Measurements from ENCODE around the genes PRDM12, ABL1 and QRFP.

DNA sequence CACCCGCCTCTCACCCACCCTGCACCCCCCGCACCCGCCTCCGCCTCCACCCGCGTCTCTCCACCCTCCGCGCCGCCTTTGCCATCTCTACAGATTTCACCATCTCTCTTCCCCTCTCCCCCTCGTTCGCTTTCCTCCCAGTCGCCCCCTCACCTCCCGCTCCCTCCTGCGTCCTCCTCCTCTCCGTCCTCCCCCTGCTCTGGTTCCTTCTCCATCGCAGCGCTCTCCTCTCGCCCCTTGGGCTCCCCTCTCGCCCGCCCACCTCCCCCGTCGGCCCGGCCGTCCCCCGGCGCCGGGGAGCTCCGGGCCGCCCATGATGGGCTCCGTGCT lies at the start of gene PRDM12:
TSS of gene PRDM12 (plus strand) at position 254 of the 330 bp plus-strand sequence.
- RRBS = no CpG with 5 or more reads among the region's 30 CpGs

- RRBS = 1% methylated on average over 43 of the region's 112 CpGs
Observed at GRCh38 chr9:130834332-130835667, at the start of gene ABL1. TSS of gene ABL1 (plus strand) at chr9:130835254.

- RRBS = no CpG with 5 or more reads among the region's 3 CpGs
Observed at GRCh38 chr9:130843783-130844335, 8.8 kb downstream of the ABL1 start.

DNA sequence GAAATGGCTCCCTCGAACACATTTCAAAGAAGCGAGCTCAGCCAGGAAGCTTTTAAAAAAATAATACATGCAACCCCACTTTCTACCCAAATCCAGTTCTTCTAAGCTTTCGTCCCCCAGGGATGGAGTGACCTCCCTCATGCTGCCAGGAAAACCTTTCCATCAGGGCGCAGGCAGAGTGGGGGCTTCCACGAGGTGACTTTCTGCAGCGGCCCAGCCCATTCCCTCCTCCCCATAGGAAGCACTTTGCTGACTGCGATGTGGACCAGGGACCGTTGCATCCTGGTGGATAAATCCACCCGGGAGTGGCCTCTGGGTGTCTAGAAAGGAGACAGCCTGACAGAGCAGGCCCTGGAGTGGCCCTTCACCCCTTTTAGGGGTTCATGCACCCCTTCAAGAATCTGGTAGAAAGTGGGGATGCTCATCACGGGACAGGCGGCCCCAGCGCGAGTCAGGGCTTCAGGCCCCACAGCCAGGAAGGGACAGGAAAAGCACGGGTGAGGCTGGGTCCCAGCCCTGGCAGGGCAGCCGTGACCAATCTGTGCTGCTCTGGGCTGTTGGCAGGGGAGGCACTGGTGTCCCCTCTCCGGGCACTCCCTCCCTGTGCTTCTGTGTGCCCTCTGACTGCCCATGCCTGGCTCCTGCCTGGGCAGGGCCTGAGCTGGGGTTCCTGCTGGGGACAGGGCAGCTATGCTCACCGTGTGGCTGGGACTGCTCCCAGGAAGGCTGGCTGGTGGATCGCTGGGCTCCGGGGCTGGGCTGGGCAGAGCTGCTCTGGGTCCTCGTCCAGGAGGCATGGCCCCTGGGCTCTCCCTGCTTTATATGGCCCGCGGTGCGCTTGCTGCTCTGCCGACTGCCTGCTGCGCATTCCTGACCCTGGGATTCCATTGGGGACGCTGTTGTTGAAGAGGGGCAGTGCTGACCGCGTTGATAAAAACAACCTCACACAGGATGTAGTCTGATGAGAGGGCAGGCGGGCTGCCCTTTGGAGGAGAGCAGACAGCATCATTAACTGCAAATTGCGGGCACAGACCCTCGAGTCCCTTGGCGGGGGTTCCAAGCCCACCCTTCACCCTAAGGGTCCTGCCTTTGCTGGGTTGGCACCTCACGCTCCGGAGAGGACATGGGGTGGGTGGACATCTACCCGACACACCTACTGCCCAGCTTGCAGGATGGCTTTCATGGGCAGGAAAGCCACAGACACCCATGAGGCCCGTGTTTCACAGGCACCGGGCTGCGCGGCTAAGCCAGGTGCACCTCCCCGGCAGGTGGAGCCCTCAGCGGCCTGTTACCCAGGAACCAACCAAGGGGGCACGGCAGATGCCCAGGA lies 1.1 kb downstream of the QRFP start:
- RRBS = 74% methylated on average over 4 of the region's 42 CpGs

DNA sequence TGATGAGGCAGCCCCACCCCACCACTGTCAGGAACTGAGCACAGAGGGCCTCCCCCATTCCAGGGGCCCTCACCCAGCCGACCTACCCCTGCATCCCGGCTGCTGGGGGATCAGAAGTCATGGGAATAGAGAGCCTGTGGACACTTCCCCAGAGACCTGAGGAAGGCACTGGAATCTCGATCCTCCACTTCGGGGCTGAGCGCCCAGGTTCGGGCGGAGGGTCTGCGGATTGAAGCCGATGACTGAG lies 198 bp downstream of the QRFP start:
- RRBS = 42% methylated on average over 2 of the region's 9 CpGs

DNA sequence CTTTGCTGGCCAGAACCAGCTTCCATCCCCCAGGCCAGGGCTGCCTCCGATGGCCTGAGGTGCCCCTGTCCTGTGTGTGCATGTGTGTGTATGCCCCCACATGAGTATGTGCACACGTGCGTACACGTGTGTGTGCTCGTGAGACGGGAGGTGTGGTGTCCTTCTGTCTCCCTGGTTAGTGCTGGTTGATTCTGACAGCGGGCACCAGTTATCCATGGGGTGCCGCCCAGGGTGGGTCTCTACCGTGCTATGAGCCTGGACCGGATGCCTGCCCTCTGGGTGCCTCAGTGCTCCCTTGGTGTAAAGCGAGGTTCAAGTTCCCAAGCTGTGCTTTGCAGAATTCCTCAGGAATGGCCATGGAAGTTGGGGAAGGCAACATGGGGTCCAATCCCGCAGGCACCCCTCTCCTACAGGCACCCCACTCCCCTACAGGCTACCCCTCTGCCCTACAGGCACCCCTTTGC lies at the start of gene QRFP:
TSS of gene QRFP (minus strand) at position 75 of the 464 bp plus-strand sequence.
- RRBS = no CpG with 5 or more reads among the region's 12 CpGs

DNA sequence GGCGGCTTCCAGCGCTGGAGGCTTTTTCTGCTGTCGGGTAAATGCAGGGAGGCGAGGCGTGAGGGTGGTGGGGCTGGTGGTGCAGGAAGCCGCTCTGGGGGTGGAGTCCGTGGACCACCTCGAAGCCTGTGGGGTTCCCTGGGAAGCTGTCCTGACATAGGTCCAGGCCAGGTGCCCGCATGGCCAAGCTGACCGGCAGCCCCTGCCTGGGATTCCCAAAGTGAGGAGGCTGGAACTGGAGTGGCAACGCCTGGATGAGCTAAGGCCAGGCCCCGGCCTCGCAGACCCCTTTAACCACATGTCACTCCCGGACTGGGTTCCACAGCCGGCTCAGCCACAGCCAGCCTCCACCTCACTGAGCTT lies 1.3 kb upstream of the QRFP start:
- RRBS = 16% methylated on average over 3 of the region's 15 CpGs

DNA sequence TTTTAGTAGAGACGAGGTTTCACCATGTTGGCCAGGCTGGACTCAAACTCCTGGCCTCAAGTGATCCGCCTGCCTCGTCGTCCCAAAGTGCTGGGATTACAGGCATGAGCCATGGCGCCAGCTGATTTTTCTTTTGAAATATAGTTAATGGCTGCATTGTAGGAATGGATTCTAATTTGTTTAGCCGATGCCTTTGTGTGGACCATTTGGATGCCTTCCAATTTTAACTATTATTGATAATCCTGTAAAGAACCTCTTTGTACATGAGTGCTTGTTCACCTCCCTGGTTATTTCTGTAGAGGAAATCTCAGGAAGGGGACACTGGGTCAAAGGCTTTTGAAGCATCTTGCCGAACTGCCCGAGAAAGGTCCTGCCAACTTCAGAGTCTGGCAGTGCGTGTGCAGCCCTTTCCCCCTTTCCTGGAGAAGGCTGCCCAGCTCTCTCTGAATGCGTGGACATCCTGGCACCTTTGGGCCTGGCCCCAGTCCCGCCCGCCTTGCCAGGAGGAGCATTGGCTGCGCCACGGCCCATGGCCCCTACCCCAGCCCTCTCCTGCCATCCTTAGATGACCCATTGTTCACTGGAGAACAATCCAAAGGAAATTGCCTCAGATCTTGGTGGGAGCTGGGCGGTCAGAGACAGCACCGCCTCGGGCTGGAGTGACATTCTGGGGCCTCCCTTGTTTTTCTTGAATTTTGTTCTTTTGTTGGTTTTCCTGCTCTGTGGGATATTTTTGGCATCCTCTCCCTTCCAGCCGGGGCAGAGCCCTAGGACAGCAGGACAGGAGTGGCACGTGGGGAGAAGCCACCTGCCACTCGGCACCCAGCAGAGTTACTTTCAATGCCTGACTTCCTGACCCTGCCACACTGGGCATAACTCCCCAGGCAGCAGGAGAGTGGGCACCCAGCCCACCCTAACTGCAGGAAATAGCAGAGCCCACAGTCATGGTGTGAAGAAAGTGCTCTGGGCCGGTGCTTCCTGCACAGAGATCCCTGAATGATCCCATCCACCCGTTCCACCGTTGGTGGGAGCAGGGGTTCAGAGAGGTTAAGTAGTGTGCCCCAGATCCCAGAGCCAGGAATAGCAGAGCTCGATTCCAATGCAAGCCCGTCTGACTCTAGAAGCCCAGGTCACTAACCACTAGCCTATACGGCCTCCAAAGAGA lies 8.6 kb upstream of the NUP214 start:
- RRBS = no CpG with 5 or more reads among the region's 26 CpGs

DNA sequence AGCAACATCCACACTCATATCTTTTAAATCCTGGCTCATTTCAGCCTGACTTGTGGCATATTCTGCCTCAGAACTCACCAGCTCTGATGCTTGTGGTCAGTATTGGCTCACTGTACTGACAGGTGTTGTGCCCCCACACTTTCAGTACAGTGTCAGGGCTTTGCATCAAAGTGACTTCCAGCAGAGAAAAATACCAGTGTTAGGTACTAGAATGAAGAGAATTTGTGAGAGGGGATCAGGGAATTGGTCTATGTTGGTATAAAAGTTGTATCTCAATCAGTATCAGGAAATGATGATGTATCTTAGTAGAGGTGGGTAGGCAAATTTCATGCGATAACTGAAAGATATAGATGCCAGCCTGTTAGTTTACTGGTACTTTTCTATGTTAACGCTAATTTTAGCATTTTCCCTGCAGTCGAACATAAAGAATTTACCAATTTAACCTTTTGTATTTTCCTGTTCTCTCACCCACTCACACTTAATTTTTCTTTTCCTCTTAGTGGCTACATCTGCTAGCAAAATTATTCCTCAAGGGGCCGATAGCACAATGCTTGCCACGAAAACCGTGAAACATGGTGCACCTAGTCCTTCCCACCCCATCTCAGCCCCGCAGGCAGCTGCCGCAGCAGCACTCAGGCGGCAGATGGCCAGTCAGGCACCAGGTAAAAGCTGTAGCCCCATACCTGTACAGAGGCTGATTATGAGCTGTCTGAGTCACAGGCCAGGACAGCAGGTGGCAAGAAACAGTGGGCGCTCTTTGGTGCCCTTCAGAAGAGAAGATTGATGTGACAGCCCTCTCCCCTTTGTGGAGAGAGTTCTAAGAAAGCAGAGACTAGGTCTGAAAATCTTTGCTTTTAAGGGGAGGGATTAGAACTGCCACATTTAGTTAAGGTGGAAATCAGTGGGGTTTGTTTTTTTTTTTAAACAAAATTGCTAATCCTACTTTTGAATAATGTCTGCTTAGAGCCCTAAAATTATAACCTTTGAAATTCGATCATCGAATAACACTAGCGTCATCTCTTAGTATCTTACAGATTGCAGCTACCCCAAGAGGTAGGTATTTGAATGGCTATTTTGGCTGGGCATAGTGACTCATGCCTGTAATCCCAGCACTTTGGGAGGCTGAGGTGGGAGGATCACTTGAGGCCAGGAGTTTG lies 50.0 kb downstream of the NUP214 start:
- RRBS = no CpG with 5 or more reads among the region's 13 CpGs

GRCh38 chr9:131238985-131239876 lies 37.1 kb downstream of the FAM78A start:
- RRBS = no CpG with 5 or more reads among the region's 23 CpGs

- RRBS = 68% methylated on average over 3 of the region's 21 CpGs
Observed at GRCh38 chr9:131275059-131275835, 1.1 kb downstream of the FAM78A start.

- RRBS = 15% methylated on average over 25 of the region's 76 CpGs
Observed at GRCh38 chr9:131282525-131283663, 6.6 kb upstream of the FAM78A start.

GRCh38 chr9:131290697-131291308 lies 1.3 kb downstream of the PLPP7 start:
- RRBS = 90% methylated on average over 6 of the region's 19 CpGs

DNA sequence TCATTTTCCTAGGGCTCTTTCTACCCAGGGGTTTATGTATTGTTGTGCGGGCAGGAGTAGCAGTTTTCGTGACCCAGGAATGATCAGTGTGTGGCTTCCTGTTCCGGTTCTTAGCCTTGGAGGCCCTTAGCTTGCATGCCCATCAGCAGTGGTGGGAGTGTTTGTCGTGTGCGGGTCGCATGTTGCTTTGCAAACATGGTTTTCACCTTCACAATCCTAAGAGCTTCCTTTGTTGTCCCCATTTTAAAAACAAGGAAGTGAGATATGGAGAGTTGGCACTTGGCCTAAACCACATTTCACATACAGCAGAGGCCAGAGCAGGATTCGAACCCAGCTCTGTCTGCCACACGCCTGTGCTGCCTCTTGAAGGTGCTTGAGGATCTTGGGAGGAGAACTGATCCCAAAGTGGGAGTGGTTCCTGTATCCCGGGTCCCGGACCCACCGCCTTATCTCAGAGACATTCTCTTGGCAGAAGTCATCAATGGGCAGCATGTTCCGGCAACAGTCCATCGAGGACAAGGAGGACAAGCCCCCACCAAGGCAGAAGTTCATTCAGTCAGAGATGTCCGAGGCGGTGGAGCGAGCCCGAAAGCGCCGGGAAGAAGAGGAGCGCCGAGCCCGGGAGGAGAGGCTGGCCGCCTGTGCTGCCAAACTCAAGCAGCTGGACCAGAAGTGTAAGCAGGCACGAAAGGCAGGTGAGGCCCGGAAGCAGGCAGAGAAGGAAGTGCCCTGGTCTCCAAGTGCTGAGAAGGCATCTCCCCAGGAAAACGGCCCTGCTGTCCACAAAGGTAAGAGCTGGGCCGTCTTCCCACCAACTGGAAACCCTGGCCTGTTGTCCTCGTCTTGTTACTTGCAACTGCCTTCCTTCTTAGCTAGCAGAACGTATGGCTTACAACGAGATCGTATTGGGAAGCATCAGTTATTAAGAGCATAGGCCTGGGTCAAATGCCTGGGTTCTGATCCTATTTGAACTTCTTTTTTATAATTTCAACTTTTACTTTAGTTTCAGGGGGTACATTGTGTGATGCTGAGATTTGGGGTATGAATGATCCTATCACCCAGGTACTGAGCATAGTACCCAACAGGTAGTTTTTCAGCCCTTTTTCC lies 38.1 kb upstream of the POMT1 start:
- RRBS = 89% methylated on average over 12 of the region's 31 CpGs

GRCh38 chr9:131492837-131493920 lies 9.5 kb upstream of the POMT1 start:
- RRBS = no CpG with 5 or more reads among the region's 23 CpGs

- RRBS = no CpG with 5 or more reads among the region's 31 CpGs
Observed at GRCh38 chr9:131621385-131622320, 76.3 kb downstream of the PRRT1B start.

DNA sequence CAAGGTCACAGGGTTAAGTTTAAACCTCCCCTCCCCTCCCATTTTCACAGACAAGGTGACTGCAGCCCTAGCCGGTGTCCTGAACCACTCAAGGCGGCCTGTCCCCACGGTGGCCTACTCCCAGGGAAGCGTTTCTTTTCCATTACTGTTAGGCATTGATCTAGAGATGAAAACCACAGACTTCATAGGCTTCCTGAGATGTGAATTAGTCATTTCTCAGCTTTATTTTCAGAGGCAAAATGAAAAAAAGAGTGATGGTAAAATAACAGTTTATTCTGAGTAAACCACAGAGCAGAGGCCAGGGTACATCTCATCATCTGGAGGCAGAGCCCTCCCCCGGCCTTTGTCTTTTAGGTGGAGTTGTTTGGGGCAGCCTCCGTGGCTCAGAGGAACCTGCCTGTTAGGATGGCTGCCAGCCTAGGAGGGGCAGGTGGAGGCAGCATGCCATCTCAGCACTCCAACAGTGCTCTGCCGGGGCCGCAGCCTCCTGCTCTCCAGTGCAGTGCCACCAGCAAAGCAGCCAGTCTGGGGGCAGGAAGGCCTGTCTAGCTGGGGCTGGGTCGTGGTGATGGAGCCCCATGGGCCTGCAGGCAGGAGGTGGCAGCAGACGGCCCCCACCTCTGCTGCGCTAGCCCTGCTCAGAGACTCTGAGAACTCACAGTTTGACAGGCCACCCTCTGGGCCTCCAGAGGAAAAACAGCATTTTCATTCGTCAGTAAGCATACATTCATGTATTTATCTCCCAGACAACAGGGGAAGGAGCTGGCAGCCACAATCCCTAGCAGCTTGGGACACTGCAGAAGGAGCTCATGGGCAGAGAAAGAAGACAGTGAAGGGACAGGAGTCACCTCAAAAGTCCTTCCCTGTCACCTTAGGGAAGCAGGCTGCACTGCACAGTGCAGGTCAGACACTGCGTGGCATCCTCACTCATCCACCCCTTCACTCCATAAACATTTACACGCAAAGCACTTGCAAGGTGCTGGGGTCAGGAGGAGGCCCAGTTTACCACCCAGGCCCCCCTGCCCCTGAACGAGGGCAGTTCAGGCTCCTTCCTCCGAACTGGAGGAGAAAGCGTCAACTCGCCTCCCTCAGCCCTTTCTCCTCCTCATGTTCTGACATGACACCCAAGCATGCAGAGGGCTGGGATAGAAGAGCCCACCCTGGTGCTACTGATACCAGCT lies 71.0 kb downstream of the RAPGEF1 start:
- RRBS = 23% methylated on average over 2 of the region's 18 CpGs

DNA sequence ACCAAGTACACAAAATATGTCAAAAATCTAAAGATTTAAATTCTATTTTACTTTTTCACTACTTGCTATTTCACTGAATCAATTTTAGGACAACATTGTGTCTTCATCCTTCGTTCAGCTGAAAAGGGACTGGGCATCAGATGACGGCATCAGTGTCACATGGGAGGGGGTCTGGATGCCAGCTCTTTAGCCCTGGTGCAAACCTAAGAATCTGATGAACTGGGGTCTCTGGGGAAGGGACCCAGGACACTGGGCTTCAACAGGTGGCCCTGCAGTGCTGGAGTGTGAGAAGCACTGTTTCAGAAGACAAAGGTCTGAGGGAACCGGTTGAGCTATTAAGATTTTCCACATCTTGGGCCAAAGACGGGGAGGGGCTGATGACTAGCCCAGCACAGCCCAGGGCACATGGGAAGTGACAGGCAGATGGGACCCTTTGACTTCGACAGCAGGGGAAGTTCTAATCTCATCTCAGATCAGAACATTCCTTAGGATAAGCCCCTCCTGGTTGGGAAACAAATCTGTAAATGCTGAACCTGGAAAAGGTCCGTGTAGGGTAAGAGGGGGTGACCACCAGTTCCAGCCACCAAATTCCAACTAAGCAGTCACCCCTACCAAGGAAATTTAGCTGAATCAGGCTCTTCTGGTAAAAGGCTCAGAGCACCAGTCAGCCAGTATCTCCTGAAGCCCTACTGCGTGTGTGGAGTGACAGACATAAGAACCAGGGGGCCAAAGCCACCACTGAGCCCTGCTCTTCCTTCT lies 67.4 kb downstream of the RAPGEF1 start:
- RRBS = no CpG with 5 or more reads among the region's 7 CpGs

DNA sequence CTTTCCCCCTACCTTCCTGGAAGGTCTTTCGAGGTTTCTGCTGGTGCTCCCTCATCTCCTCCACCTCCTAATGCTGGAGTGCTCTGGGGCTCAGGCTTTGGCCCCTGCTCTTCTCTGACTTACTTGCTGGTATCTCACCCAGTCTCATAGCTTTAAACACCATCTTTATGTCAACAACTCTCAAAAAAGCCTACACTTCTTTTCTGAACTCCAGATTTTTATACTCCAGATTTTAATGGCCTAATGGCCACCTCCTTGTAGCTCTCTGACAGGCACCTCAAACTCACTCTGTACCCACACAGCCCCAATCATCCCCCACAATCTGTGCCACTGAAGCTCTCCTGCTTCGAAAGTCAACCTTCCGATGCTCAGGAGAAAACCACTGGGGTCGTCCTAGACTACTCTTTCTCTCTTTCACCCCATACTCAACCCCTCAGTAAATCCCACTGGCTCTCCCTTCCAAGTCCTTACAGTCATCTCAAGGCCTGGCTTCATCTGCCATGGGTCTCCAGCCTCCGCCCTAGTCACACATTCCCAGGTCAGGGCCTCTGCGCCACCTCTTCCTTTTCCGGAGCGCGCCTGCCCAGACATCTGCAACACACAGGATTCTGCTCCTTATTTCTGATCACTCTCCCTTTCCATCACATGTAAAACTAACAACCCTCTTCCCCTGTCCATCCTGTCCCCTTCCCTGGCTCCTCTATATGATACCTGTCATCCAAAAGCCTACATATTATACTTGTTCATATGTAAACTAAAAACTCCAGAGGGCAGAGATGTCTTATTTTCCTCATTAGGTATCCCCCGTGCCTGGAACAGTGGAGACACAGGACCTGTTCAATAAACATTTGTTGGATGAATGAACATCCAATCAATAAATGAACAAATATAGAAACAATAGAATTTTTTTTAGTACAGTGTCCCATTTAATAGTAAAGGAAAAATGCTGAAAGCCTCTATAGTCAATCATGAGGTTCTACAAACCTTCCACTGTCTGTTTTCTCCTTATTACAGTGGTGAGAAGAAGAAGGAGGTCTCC lies 39.8 kb downstream of the RAPGEF1 start:
- RRBS = no CpG with 5 or more reads among the region's 10 CpGs

- RRBS = no CpG with 5 or more reads among the region's 5 CpGs
Observed at GRCh38 chr9:131707044-131707361, 32.9 kb downstream of the RAPGEF1 start.

All from zone of skin (tissue), 1 donor.